Vein endothelial cell (primary cell): ENCODE measurements around the genes FMO4 and MYOCOS.

DNA sequence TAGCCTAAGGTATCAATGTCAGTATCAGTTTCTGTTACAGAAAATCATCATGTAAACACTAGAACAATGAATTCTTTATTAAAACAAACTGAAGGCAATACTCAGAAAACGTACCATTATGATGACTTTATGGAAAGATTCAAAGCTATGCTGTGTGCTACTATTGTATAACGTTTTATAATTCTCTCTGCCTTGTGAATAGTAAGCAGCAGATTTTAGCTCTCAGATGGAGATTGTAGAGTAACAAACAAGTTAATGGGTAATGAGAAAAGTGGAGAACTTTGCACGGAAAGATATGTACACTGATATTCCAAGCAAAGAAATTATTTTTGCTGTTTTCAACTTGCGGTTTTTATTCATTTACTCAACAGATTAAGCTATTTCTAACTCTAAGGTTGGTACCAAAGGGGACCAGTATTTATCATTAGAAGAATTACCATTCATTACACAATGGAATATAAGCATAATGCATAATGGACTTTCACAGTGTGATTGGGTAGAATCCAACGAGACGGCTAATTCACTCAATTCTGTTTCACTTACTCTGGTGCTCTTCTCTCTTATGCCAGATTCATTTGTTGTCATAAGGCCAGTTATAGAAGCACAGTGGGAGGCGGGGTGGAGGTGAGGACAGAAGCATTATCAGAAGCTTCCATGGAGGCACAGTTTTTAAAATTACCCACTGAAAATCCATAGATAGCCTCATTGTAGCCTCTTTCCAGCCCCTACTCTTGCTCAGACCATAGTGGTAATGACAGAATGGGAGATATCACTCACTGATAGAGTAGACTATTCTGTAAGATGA lies 38.6 kb downstream of the ATP1B1 start:
- CAGE, long polyA plus RNA, result no peak

DNA sequence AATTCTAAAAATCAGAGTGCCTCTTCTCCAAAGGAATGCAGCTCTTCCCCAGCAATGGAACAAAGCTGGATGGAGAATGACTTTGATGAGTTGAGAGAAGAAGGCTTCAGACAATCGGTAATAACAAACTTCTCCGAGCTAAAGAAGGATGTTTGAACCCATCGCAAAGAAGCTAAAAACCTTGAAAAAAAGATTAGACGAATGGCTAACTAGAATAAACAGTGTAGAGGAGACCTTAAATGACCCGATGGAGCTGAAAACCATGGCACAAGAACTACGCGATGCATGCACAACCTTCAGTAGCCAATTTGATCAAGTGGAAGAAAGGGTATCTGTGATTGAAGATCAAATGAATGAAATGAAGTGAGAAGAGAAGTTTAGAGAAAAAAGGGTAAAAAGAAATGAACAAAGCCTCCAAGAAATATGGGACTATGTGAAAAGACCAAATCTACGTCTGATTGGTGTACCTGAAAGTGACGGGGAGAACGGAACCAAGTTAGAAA lies 25.5 kb downstream of the CCDC181 start:
- CAGE, long polyA plus RNA, result no peak

GRCh38 chr1:169465619-169466148 lies 20.1 kb downstream of the SLC19A2 start:
- CAGE, long polyA plus RNA, result no peak

DNA sequence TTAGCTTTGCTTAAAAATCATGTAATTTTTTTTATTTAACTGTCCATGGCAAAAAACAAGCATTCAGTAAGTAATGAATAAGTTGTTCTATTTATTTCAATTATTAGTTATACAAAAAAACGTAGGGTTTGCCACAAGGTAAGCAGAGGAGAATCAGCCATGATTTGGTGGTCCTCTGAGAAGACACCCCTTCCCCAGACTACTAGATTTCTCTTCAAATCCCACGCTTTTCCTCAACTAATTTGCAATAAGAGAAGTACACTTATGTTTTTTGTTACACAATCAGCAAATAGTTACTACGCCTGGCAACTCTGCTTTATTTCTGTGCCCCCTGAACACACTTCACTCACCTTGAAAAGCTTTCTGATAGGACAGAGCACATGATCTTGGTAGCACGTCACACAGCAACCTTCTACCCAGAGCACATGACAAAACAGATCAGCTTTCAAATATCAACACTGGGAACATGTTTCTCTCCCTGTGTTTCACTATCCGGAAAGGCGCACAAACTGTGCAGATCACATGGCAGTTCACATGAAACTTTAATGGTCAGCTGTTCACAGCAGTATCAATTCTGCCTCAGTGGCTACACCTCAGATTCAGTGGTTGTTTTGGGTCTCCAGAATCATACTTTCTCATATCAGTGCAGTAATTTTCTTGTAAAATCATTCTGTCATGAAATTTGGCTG lies 2.3 kb downstream of the SLC19A2 start:
- CAGE, long polyA plus RNA, result no peak

- CAGE, long polyA plus RNA, result no peak
Observed at GRCh38 chr1:169487410-169488138, 1.8 kb upstream of the SLC19A2 start.

DNA sequence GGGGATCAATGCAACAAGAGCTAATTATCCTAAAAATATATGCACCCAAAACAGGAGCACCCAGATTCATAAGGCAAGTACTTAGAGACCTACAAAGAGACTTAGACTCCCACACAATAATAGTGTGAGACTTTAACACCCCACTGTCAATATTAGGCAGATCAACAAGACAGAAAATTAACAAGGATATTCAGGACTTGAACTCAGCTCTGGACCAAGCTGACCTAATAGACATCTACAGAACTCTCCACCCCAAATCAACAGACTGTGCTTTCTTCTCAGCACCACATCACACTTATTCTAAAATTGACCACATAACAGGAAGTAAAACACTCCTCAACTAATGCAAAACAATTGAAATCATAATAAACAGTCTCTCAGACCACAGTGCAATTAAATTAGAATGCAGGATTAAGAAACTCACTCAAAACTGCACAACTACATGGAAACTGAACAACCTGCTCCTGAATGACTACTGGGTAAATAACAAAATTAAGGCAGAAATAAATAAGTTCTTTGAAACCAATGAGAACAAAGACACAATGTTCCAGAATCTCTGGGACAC lies 28.8 kb upstream of the SELP start:
- CAGE, long polyA plus RNA, result no peak

- CAGE, long polyA plus RNA, result no peak
Observed at GRCh38 chr1:169836897-169837292, 42.1 kb downstream of the C1orf112 start.

GRCh38 chr1:169891395-169891933 lies 2.2 kb downstream of the SCYL3 start:
- CAGE, long polyA plus RNA, result no peak

DNA sequence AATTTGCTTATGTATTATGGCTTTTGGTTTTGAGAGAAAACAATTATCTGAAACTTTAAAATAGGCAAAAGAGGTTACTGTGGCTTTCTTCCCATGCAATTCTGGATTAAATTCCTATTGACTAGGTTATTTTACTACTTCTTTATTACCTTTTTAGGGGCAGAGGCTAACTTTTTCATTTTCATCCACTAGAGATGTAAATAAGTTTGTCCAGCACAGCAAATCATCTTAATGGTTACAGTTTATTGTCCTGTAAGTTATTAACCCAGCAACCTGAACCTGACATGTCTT lies 6.8 kb upstream of the SCYL3 start:
- CAGE, long polyA plus RNA, result no peak

GRCh38 chr1:171160037-171160928 lies 24.8 kb upstream of the FMO2 start:
- CAGE, long polyA plus RNA, result no peak

DNA sequence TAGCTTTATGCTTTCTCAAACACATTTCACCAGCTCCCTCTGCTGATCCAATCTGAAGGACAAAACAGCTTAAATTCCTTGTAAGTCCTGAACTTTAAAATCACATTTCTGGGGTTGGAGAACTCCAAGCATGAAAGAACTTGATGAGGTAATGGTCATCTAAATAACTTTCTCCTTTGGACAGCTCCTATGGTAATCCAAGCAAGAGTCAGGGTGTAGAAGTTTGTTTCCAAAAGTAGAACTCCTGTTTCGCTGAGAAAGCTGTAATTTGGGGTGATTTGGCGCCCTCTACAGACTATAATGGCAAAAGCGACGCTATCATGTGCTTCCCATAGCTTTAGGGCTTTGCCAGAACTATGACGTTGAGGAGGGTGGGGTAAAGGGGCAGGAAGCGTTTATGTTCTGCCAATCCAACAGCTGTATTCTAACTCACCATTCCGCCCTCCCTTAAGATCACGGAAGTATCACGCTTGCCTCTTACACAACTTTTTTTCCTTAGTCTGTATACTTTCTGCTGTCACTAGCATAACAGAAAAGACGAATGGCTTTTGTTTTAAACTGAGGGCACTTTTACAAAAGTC lies at the start of gene FMO4:
Gene FMO4, plus strand, starts transcription at position 480 of the 581 bp plus-strand sequence.
- CAGE, long polyA plus RNA, result no peak

- CAGE, long polyA plus RNA, result no peak
Observed at GRCh38 chr1:171373459-171374211, 59.7 kb downstream of the FMO4 start.

GRCh38 chr1:171422209-171422943 lies 63.0 kb upstream of the PRRC2C start:
- CAGE, long polyA plus RNA, result no peak

DNA sequence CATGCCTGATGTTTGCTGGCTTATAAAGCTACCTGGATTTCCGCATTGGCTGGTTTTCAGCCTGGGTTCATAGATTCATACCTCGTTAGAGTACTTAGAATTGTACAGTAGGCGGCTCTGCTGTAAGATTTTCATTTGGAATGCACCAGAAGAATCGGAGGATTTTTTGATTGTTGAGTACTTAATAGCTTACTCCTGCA lies 1.2 kb downstream of the PRRC2C start:
- CAGE, long polyA plus RNA, result no peak

DNA sequence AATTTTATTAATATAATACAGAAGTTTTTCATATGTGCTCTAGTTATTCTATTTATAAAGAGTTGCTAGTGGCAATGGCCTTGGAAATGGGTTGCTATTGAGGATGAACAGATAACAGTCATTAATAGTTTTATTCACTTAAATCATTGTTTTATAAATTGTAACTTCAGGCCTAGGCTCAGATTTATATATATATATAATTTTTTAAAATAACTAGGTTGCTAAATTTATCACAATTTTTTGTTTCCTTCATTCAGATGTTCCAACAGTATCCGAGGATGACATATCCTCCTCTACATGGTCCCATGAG lies 36.5 kb downstream of the PRRC2C start:
- CAGE, long polyA plus RNA, result no peak

- CAGE, long polyA plus RNA, result no peak
Observed at GRCh38 chr1:171600252-171600818, 21.7 kb upstream of the MYOCOS start.

DNA sequence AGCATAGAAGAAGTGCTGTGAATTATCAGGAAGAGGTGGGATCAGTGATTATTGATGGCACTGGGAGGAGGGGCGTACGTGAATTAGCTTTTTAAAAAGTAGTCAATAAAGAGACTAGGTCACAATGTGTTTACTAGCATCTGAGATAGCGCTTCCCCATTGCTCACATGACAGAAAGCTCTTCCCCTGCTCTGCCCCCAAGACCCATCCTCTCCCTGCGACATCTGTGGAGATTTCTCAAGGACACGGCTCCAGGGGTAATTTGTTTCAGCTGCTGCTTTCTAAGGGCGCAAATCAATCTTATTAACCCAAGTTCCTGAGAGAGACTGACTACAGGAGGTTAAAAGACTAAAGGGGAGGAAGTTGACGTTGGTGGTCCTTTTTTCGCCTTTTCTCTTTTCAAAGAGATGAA lies at the start of gene MYOCOS:
Gene MYOCOS, plus strand, starts transcription at position 168 of the 412 bp plus-strand sequence.
- CAGE, long polyA plus RNA, result no peak

- CAGE, long polyA plus RNA, result no peak
Observed at GRCh38 chr1:171644886-171645663, 7.4 kb downstream of the MYOC start.

DNA sequence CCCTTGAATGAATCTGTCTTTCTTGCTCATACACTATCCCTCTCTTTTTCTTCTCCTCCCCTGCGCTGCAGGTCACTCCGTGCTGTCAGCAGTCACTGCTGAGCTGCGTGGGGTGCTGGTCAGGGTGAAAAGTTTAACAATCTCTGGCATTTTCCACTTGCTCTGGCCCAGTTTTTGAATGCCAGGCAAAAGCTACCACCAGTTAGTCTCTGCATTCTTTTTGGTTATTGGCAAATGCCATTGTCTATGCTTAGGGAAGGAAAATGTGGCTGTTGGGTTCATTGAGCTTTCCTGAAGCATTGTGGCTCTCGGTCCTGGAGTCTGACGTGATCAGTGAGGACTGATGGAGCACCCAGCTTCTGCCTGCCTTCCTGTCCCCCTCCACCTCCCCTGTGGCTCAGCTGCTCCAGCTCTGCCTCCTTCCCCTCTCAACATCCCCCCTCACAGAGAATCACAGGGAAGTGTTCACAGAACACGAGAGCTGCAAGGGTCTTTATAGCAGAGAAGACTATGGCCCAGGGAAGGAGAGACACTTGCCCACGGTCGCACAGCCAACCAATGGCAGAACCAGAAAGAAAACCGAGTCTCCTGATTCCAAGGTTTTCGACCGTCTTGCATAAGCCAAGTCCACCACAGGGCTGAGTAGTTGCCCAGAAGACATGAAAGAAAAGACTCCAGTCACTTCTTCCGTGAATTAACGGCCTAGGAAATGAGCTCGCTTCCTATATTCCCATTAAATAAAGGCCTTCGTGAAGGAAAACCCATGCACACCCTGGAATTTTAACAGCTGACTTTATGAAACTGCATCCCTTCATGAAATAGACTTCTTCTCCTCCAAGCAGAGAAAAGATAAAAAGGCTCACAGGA lies 2.2 kb upstream of the MYOC start:
- CAGE, long polyA plus RNA, result no peak

GRCh38 chr1:171783525-171784285 lies 2.2 kb downstream of the METTL13 start:
- CAGE, long polyA plus RNA, result no peak